Heart (tissue), 3 donors: Measurements from ENCODE around the gene LYVE1.

DNA sequence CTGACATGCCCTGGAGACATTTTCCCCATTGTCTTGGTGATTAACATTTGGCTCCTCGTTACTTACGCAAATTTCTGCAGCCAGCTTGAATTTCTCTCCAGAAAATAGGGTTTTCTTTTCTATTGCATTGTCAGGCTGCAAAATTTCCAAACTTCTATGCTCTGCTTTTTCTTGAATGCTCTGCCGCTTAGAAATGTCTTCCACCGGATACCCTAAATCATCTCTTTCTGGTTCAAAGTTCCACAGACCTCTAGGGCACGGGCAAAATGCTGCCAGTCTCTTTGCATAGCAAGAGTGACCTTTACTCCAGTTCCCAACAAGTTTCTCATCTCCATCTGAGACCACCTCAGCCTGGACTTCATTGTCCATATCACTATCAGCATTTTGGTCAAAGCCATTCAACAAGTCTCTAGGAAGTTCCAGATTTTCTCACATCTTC is 74.5 kb downstream of the SBF2 start:
- RAMPAGE, long total RNA, 2 experiments, result no peak in any of the 2 experiments

- RAMPAGE, long total RNA, 2 experiments, result no peak in any of the 2 experiments
Observed at GRCh38 chr11:10302312-10303104, 2.4 kb upstream of the ADM start.

DNA sequence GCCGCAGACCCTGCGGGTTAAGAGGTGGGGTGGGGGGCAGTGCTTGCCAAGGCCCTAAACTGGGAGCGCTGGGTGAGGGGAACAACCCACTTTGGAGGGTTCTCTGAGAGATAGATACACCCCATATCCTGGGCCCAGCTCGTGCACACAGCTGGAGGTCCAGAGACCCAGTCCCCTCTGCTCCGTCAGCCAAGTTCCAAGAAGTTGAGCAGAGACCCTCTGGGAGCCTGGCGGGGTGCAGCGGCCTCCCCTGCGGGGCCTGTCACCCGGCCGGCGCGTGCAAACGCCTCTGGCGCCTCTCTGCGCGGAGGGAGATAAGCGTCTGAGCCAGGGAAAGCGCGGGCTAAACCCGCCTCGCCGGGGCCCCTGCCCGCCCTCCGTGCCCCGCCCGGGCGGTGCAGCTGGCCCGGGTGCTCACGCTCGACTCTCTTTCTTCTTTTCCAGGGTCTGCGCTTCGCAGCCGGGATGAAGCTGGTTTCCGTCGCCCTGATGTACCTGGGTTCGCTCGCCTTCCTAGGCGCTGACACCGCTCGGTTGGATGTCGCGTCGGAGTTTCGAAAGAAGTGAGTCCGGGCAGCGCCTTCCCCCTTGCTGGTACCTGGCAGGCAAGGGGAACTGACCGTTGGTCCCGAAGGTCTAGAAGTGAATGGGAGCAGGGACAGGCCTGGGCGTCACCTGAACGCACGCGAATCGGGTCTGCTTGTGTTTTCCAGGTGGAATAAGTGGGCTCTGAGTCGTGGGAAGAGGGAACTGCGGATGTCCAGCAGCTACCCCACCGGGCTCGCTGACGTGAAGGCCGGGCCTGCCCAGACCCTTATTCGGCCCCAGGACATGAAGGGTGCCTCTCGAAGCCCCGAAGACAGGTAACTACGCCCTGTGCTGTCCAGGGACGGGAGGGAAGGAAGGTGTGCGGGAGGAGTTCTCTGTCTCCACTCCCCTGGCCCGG is 636 bp downstream of the ADM start:
- RAMPAGE, long total RNA, 2 experiments, result no peak in any of the 2 experiments

DNA sequence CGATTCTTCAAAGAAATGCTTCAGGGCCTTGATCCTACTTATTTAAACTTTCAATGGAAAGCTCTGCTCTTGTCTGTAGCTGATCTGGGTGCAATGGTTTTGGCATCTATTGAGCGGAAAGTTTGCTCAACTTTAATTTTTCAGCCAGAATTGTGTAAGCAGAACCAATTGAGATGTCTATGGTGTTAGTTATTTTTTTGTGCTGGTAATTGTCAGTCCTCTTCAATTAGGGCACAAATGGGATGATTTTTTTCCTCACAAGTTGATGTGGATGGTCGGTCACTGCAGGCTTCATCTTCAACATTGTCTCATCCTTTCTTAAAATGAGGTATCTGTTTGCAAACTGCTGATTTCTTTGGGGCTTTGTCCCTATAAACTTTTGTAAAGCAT is 67.5 kb downstream of the ADM start:
- RAMPAGE, long total RNA, 2 experiments, result no peak in any of the 2 experiments

- RAMPAGE, long total RNA, 2 experiments, result no peak in any of the 2 experiments
Observed at GRCh38 chr11:10408902-10409712, 46.0 kb upstream of the AMPD3 start.

- RAMPAGE, long total RNA, 2 experiments, result no peak in any of the 2 experiments
Observed at GRCh38 chr11:10527223-10527904, 13.6 kb downstream of the RNF141 start.

DNA sequence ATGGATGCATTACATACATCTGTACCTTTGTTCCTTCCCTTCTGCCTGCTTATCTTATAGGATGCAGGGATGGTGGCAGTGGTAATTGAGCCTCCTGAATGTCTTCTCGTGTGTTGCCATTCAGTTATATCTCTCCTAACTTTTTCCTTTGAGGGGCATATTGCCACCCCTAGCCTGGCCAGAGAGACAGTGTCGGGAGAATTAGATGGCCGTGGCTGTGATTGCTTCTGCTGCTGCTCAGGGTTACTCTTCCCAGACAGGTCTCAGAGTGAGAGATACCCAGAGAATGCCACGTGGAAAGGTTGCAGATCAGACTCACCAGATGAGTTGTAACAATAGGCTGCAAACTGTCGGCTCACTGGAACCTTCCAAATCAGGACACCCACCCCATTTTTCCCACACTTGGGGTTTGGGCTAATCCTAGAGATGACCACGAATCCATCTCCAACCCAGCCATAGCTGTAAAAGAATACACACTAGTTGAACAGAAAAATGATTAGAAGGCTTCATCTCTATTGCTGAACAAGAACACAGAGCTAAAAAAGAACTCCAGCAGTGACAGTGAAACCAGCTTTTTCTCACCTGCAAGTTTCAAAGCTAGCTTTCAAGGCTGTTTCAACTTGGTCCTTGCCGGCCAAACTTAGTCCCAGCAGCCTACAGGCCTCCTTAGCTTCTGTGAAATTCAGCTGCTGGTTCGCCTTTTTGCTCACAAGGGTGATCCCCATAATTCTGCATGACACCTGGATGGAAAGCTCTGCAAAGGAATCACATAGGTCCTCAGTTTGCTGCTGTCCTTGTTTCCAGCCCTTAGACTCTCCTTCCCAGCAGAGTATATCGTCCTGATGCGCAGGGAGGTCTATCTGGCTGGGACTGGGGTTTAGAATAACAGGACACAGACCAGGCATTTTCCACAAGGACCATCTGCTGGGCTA is 4.6 kb downstream of the LYVE1 start:
- RAMPAGE, long total RNA, 2 experiments, result no peak in any of the 2 experiments

DNA sequence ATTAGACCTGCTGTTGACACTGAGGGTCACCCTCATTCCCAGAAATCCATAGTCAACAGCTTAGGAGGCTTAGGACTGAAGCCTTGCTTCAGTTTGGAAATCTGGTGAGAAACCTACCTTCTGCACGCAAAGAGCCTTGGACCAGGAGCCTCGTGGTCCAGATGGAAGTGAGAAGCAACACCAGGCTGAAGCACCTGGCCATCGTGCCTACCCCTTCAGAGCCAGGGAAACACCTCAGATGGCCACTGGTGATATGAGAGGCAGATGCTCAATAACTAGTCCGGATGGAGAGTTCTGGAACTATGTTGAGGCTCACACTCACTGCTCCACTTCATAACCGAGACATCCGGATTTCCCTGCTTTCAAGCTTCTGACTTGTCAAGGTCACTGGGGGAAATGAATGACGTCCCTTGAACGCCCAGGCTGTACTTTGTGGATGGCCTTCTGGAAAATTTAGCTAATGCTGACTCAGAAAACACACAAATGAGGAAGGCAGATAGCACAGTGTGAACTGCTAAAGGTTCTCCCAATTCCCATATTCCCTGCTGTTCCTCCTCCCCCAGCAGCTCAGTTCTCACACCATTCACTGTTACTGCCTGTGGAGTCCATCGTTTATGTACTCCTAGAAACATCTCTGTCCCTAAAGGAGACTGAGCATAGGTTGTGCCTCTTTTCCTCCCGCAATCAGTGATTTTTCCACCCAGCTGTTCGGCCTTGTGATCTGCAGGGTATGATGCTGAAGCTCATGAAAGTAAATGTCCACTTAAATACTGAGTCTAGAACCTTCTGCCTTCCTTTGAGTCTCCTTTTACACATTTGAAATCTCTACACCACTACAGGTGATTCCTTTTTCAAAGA is at the start of gene LYVE1:
Gene LYVE1 (minus strand): TSS at position 335 of the 858 bp plus-strand sequence.
- RAMPAGE, long total RNA, 2 experiments, result no peak in any of the 2 experiments

DNA sequence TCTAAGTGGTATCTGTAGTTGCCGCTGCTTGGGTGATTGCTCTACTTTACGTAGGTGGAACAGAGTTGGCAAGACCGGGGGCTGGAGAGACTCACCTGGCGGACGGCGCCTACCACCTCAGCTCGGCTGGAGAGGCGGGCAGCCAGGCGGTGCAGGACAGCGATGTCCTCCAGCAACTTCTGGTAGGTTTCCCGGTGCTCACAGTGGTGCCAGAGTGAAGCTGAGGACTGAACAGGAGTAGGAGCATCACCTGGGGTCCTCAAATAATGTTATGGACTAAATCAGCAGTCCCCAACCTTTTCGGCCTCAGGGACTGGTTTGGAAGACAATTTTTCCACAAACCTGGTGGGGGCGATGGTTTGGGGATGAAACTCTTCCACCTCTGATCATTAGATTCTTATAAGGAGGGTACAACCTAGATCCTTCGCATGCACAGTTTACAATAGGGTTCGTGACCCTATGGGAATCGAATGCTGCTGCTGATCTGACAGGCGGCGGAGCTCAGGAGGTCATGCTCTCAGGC is 34.6 kb upstream of the LYVE1 start:
- RAMPAGE, long total RNA, 2 experiments, result no peak in any of the 2 experiments

DNA sequence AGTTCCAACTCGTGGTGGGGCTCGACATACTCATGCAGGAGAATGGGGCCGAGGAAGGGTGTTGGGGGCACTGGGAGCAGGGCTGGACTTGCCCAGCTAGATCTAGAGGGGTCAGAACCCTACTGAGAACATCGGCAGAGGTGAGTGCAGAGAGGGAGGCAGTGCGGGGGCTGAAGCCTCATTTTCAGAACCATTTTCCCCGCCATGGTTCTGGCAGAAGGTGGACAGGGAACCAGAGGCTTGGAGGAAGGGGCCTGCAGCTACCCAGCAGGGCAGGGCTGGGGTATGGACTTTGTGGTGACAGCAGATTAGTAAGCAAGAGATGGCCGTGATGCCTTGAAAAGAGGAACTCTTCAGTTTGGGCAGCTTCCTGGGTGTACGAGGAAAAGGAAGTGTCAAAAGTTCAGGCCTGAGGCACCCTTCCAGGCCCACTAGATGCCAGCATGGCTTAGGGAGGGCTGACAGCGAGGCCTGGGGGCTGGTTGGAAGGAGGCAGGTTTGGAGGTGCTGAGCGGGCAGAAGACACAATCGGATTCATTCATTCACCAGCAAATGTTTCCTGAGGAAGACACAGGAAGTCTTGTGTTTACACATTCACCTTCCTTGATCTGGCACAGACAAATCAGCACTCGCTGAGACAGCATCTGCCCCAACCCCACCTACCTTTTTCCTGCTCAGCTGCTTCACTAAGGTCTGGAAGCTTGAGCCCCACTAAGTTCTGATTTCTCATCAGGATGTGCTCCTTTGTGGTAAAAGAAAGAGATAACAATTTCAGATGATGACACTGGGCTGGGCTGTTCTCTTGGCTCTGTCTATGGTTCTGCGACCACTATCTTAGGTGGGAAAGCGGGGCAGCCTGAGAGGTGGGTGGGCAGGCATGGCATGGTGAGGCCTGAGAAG is 54.9 kb upstream of the LYVE1 start:
- RAMPAGE, long total RNA, 2 experiments, result no peak in any of the 2 experiments

DNA sequence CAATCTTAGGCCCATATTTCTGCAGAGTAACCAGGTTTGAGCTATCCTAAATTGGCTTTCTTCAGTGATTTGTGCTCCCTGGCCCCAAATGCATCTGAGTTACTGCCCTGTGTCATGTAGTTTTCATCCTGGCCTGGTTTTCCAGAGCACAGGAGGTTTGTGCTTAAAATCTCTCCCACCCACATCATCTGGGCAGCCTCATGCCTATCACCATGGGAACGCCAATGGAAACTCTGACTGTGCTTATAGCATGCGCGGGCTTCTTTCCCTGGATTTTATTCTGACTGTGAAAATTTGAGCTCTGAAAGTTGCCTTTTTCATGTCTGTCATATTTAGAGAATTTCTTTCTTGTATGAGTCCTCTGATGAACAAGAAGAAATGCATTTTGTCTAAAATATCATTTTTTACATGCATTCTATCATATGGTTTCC is 55.3 kb downstream of the IRAG1 start:
- RAMPAGE, long total RNA, 2 experiments, result no peak in any of the 2 experiments

GRCh38 chr11:10692102-10693352 is 1.0 kb downstream of the IRAG1 start:
- RAMPAGE, long total RNA, 2 experiments, result no peak in any of the 2 experiments

GRCh38 chr11:10735436-10736211 is 15.4 kb upstream of the CTR9 start:
- RAMPAGE, long total RNA, 2 experiments, result no peak in any of the 2 experiments

GRCh38 chr11:10772317-10772738 is 21.3 kb downstream of the CTR9 start:
- RAMPAGE, long total RNA, 2 experiments, result no peak in any of the 2 experiments

DNA sequence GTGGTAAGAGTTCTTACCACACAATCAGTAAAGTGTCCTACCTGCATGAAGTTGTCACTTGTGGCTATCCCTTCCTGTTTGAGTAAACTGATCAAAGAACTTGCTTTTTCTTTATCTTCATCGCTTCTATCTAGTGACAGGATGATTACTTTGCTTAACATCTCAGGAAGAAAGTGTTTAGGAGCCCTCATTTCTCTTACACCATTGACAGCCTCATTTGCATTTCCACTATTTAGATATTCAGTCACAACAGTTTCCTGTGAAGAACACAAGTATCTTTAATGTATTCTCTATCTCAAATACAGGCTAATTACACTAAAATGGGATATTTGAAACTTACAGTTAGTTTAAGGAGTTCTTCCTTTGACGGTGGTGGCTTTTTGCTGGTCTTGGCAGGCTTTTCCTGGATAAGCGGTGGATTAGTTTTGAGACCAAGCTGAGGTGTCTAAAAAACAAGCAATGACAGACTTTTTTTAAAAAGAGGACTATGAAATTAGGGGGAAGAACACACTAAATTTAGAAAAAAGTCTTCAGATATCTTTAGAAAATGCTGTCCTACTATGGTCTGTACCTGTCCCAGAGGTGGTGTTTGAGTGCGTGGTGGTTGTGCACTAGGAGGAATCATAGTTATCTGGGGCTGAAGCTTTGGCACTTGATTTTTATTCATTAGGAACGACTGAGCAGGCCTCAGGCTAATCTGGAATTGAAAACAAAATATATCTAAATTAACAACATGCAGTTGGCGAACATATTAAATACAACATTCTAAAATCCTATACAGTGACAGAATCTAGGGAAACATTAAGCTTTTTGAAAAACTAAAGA is 8.1 kb downstream of the EIF4G2 start:
- RAMPAGE, long total RNA, 2 experiments, result no peak in any of the 2 experiments

DNA sequence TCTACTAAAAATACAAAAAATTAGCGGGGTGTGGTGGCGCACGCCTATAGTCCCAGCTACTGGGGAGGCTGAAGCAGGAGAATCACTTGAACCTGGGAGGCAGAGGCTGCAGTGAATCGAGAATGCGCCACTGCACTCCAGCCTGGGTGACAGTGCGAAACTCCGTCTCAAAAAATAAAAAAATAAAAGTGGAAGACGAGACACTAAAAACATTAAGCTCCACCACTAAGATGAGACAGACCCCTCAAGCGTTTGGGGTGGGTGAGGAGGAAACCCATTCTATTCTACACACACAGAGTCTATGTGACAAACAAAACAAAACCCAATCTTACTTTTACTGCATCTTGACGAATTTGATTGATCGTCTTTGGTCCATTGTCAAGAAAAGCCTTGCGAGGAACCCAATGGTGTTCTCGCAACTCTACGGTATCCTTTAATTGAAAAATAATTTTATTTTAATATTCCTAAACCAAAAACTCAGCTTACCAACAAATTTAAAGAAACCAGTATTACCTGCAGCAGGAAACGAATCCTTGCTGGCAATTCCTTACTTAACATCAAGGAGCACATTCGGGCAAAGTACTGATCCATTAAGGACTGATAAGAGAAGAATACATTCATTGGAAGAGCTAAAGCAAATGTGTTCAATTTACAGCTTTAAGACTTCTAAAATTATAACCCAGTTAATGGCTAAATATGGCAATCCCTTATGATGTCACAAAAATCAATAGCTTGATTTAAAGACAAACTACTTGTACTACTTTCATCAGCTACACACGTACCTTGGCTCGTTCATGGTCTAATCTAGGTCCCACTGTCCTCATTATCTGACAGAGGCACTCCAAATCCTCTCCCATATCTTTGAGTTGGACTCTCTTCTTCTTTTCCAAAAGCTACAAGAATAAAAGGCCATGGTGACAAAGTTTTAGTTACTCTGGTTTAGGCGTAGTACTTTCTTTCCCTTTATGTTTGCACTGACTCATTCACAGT is 5.7 kb downstream of the EIF4G2 start:
- RAMPAGE, long total RNA, 2 experiments, result no peak in any of the 2 experiments

- RAMPAGE, long total RNA, 2 experiments, result no peak in any of the 2 experiments
Observed at GRCh38 chr11:11427577-11427991, 74.5 kb upstream of the CSNK2A3 start.

- RAMPAGE, long total RNA, 2 experiments, result no peak in any of the 2 experiments
Observed at GRCh38 chr11:11843168-11843748, 1.5 kb downstream of the USP47 start.

GRCh38 chr11:11909758-11910597 is 68.2 kb downstream of the USP47 start:
- RAMPAGE, long total RNA, 2 experiments, result no peak in any of the 2 experiments

GRCh38 chr11:11960205-11961318 is 47.9 kb downstream of the DKK3 start:
- RAMPAGE, long total RNA, 2 experiments, result no peak in any of the 2 experiments